ENCODE results near the gene AQP7B.

DNA sequence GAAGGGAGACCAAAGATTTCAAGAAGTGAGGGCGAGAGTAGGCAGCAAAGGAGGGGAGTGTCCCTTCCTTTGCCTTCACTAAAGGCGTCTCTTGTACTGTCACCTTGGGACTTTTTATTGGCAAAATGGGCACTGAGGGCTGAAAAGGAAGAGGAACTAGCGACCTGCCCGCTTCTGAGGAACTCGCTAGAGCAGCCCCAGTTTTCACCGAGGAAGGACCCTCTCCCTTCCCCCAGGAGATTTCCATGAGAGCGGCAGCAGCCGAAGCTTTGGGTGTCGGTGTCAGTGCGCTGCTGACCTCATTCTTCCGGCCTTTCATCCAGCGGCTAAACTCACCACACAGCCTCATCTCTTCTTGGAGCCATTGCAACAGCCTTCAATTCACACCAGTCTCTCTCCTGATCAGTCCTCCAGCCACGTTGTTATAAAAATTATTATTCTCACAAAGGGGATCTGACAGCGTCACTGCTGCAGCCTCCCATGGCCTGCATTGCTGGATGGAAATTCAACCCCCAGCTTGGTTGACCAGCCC lies 527 bp upstream of the CD8A start:
- RRBS: no CpG with 5 or more reads among the region's 14 CpGs

DNA sequence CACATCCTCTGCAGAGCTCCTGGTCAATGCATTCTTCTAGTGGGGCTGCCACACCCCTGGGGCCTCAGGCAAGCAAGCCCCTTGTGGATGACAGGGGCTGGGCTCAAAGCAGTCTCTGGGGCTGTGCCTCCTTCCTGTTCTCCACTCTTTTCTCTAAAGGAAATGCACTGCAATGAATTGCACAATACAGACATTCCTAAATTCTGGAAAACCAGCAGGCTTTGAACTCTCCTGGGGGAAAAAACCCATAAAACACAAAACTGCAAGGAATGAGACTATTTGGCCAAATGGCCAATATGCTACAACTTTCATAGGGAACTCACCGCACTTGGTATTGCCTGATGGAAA lies 293.9 kb upstream of the PLGLB2 start:
- RRBS: no CpG with 5 or more reads among the region's 1 CpG

- RRBS: no CpG with 5 or more reads among the region's 10 CpGs
These were observed 281.4 kb upstream of the PLGLB2 start for GRCh38 chr2:87466414-87467002.

DNA sequence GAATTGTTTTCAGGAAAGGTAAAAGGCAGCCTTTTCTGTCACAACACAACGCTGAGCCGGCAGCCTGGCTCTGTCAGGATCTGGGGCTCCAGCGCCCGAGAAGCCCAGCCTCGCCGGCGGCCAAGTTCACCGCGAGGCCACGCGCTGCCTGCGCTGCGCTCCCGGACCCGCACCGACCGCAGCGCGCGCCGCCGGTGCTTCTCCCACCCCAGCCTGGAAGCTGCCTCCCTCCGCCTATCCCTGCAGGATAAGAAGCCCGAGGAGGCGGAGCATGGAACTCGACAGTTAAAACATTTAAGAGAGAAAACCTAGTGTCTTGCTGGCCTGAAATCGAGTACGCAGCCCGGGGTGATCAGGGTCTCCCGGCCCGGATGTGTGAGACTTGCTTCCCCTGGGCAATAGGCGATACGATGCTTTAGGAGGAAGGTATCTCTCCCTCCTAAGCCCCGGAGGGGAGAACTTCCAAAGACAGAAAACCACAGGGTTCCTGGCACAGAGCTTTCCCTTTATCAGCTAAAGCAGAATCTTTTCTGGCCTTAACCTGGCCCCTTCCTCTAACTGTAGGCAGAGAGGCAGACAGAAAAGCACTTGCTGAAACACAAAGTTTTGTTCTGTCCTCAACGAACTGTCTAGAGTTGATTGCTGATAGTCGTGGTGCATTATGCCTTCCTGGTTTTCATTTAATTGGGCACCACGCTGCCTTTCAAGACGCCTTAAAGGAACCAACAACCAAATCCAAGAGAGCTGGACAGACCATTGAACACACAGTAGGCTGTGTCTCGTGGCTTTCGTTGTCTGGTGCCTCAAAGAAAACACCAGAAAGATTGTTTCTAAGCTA lies 163.5 kb upstream of the PLGLB2 start:
- RRBS: no CpG with 5 or more reads among the region's 40 CpGs

DNA sequence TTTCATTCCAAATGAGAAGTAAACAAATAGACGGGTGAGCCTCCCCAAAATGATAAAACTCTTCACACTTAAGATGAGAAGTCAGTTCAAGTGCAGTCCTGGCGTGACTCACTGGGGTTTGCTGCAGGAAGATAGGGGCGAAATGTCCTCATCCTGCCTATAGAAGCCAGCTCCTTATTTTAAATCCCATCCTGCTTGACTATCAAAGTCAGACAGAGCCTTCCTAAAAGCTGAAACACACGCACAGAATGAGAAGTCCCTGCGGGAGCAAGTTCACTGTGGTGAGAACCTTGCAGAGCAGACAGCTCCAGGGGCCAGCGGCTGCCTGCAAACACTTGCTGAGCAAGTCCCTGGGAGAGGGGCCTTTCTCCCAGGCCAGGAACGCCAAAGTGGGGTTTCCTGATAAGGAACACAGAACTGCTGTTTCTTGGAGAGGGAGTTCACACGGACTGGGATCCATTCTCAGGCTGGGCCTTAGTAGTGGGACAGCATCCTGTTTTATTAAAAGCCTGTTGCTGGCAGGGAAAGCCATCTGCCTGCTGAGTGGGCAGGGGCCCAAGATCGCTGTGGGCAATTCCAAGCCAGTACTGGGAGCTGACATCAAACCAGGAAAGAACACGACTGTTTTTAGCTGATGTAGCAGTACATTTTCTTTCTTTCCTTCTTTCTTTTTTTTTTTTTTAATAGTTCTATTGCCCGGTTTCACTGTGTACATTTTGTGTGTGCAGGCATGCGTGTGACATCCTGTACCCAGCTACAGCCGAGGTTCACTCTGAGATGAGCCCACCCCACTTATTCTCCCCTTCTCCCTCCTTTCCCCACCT lies 143.8 kb upstream of the PLGLB2 start:
- RRBS: no CpG with 5 or more reads among the region's 13 CpGs

DNA sequence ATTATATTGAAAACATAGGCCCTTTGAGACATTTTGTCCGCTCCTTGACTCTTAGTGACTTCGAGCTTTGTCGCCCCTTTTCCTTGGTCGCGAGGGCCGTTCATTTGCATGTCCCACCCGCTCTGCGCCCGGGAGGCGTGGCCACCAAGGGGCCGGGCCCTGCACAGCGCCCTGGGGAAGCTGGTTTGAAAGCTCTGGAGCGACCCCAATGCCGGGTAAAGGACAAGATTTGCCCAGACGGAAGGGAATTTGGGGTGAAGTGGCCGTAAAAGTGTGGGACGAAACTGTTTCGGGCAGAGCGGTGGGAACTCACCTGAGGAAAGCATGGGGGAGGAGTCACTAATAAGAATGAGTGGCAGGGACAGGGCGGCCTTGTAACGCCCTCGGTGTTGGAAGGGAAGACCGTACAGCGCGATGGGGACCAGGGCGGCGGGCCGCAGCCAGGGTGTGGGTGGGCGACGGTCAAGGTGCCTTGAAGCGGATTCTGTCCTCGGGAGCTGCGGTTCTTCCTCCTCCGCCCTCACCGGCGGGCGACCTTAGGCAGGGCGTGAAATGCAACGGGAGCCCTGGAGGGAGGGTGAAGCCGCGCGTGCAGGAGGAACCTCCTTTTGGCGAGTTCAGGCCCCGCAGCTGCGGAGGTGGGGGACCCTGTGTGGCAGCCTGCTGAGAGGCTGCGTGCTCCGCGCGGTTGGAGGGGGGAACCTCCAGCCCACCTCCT lies 38.8 kb downstream of the KRCC1 start:
- RRBS: 1% methylated on average over 2 of the region's 49 CpGs

DNA sequence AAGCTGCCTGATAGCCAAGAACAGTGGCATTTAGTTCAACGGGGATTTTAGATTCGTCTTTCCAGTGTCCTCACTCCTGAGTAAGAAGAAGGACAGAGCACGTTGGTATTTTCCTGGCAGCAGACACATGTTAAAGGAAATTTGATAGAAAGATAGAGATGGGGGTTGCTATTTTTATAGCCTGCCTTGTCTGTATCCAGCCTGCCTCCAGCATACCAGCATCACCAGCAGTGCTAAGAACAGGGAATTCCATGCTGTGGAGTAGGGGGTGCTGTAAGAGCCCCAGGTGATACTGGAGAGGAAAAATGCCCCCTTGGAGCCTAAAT lies 1.1 kb upstream of the SMYD1 start:
- RRBS: no CpG with 5 or more reads among the region's 3 CpGs

DNA sequence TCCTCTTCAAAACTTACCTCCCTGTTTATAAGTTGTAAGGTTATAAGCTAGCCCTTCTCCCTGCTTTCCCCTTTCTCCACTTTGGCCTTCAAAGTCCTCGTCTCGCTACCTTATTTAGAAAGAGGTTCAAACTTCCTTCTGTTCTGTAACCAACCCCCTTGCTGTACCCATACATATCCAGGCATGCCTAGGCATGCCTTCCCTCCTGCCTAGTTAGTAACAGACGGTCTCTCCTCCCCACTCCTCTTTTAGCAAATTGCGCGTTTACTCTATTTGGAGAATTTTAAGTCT lies 13.8 kb downstream of the TEX37 start:
- RRBS: no CpG with 5 or more reads among the region's 5 CpGs

DNA sequence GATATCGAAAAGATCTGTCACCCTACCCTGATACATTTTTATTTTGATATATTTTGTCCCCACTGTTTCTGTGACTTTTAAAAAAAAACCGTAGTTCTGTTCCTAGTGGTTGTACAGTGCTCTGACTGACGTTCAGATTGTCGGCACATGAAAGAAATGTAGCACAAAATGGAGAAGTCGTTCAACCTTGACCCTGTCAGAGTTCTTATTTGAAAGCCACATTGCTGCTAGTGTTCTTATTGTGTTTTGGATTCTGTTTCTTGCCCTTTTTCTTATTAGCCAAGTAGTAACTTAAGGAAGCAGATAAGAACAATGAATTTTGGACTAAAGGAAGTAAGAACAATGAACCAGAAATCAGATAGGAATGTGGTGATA lies 45.8 kb downstream of the RPIA start:
- RRBS: no CpG with 5 or more reads among the region's 5 CpGs

DNA sequence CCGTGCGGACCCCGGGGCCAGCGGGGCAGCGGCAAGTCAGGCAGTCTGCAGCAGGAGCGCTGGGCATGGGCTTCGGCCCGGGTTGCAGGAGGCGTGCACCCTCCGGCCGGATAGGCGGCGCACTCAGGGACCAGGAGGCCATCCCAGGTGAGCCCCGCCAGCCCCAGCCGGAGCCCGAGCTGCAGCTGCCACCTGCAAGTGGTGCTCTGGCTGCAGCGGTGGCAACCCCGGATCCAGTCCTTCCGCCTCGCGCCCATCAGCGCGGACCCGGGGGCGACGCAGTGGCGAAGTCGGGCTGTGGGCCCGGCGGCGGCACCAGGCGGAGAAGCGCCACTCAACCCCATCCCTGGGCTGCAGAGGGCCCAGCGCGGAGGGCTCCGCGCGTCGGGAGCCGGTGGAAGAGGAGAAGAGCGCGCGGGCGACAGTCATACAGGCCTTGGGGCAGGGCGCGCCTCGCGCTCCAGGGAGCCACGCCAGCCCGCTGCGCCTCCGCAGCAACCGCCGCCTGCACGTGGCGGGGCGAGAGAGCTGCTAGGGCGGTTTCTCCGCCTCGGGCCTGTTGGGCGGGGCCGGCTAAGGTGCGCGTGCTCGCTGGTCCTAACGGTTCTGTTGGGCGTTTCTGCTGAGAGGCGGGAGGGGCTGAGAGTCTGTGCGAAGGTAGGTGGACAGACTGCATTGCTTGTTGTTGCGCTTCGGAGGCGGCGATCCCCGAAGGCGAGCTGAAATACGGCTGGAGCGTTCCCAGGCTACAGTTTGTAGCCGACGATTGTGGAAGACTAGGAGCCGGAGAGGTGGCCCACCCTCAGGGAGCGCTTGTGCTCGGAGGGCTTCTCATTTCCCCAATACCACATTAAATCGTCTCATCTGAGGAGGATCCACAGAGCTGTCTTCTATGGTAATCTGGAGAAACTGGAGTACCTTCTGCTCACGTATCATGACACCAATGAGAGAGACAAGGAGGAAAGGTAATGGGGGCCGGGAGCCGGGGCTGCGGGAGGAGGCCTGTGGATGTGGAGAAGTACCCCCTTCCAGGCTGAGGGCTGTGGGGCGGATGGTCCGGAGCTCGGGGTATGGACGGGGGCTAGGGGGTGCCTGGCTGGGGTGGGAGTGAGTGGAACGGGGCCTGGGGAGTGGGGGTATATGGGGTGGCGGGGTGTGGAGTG lies 74.1 kb downstream of the RPIA start:
- RRBS: 92% methylated on average over 21 of the region's 93 CpGs

DNA sequence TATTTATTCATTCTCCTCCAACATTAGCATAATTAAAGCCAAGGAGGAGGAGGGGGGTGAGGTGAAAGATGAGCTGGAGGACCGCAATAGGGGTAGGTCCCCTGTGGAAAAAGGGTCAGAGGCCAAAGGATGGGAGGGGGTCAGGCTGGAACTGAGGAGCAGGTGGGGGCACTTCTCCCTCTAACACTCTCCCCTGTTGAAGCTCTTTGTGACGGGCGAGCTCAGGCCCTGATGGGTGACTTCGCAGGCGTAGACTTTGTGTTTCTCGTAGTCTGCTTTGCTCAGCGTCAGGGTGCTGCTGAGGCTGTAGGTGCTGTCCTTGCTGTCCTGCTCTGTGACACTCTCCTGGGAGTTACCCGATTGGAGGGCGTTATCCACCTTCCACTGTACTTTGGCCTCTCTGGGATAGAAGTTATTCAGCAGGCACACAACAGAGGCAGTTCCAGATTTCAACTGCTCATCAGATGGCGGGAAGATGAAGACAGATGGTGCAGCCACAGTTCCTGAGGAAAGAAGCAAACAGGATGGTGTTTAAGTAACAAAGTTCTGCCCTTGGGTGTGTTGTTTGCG lies 165.8 kb downstream of the RPIA start:
- RRBS: no CpG with 5 or more reads among the region's 11 CpGs

GRCh38 chr2:88860691-88861274 lies 169.3 kb downstream of the RPIA start:
- RRBS: no CpG with 5 or more reads among the region's 10 CpGs

GRCh38 chr2:88861803-88862295 lies 170.4 kb downstream of the RPIA start:
- RRBS: no CpG with 5 or more reads among the region's 5 CpGs

DNA sequence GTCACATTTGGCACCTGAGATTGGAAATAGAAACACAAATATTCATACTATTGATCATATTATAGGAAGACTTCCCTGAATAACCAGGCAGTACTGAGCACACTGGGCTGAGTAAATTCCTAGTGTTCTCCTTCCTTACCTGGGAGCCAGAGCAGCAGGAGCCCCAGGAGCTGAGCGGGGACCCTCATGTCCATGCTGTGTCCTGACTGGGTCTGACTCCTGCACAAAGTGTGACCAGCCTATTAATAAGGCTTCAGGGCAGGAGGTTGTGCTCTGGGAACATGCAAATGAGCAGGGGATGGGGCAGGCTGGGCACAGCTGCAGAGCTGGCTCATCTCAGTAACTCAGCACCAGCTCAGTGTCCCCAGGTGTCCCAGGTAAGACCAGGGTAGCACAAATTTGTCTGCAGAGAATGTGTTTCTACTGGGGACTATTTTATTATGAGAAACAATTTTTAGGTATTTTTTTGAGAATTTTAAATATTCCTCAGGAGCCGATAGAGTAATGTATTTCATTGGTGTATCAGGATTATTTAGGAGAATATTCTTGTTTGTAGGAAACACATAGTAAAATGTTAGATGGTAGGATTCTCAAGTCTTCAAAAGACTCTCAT lies 256.2 kb downstream of the RPIA start:
- RRBS: no CpG with 5 or more reads among the region's 2 CpGs

DNA sequence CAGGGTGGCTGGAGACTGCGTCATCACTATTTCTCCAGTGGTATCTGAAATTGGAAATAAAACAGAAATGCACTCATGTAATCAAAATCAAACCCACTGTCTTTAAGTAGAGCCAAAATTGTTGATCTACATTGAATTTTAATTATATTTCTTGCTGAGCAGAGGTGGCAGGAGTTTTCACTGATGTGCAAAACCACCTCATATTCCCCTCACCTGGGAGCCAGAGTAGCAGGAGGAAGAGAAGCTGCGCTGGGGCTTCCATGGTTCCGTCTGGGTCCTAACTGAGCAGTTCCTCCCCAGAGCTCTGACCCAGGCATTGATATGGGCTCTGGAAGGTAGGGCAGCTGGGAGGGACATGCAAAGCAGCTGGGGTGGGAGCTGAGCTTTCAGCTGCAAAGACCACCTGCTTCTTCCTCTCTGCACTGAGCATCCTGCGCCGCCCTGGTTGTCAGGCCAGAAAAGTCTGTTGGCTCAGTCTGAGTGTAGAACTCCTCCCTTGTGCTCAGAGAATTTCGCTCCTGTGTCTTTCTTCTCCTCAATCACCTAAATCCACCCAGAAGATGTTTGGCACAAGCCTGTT lies 394.0 kb downstream of the RPIA start:
- RRBS: no CpG with 5 or more reads among the region's 6 CpGs

DNA sequence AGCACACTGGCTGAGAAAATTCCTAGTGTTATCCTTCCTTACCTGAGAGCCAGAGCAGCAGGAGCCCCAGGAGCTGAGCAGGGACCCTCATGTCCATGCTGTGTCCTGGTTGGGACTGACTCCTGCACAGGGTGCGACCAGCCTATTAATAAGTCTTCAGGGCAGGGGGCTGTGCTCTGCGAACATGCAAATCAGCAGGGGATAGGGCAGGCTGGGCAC lies 576.8 kb downstream of the RPIA start:
- RRBS: no CpG with 5 or more reads among the region's 2 CpGs

- RRBS: no CpG with 5 or more reads among the region's 10 CpGs
These were observed 1146.3 kb downstream of the RPIA start for GRCh38 chr2:89837641-89838241.

- RRBS: no CpG with 5 or more reads among the region's 101 CpGs
These were observed 2879.7 kb downstream of the RPIA start for GRCh38 chr2:91570871-91571918.

DNA sequence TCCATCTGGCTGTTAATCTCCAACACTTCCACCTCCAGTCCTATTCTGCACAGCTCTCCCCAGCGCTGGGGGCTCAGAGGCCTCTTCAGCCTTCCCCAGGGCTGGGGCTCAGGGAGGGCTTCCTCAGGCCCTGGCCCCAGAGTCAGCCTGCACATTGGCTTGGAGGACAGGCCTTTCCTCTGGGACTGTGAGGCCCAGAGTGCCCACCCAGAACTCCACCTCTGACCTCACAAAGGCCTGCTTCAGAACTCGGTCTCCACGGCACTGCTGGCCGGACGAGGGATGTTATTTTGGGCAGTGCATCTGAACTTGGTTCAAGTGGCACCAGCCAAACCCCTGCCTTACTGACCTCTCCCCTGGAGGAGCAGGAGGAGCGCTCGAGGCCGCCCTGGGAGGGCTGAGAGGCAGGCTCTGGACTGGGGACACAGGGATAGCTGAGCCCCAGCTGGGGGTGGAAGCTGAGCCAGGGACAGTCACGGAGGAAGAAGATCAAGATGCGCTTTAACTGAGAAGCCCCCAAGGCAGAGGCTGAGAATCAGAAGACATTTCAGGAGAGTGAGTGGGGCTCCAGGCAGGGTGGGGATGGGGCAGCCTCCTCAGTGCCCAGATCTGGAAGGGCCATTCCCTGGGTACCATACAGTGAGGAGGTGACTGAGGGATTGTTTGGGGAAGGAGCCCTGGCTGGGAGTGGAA lies at the start of gene AQP7B:
TSS of gene AQP7B (plus strand) at position 457 of the 693 bp plus-strand sequence.
- RRBS: no CpG with 5 or more reads among the region's 10 CpGs